Placental epithelial cell (primary cell): ENCODE data around the genes ARHGDIA, PCYT2 and MYADML2.

- CAGE, long polyA plus RNA = no peak
Observed at GRCh38 chr17:81556609-81556934, 4.4 kb upstream of the FAAP100 start.

GRCh38 chr17:81573608-81574050, 21.5 kb upstream of the FAAP100 start:
- CAGE, long polyA plus RNA = no peak

DNA sequence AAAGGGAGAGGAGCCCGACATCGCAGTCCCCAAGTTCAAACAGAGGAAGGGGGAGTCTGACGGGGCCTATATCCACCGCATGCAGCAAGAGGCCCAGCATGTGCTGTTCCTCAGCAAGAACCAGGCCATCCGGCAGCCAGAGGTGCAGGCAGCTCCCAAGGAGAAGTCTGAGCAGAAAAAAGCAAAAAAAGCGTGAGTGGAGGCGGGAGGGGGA, 3.6 kb downstream of the CCDC137 start:
- CAGE, long polyA plus RNA = no peak

- CAGE, long polyA plus RNA = no peak
Observed at GRCh38 chr17:81712581-81713065, 539 bp downstream of the SLC25A10 start.

GRCh38 chr17:81844906-81845822, 10.3 kb upstream of the PPP1R27 start:
- CAGE, long polyA plus RNA = no peak

DNA sequence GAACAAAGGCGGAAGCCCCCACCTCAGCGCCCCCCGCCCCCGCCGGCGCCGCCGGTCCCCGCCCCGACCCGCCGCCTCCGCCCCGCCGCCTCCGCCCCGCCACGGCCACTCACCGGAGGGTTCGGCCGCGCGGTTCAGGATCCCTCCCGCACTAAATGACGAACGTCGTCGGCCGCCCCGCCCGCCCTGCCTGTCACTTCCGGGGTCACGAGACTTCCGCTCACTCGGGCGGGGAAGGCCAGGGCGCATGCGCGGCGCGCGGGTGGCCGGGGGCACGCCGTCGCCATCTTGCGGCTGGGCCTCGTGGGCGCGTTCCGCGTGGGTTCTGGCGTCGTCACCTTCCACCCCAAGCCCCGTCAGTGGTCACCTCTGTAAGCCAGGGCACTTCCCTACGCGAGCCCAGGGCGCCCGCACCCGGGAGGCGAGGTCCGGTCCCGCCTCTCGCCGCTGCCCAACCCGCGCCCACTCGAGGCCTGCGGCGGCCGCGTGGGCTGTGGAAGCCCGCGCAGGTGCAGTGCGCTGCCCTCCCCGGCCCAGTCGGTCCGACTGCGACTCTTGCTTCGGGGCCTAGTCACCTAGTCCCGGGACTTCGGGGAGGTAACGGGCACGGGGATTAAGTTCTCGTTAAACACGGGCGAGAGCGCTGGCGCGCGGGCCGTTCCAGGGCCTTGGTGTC, at the start of gene ARHGDIA:
TSS of gene ARHGDIA (minus strand) at position 153 of the 676 bp plus-strand sequence.
- CAGE, long polyA plus RNA = no peak

DNA sequence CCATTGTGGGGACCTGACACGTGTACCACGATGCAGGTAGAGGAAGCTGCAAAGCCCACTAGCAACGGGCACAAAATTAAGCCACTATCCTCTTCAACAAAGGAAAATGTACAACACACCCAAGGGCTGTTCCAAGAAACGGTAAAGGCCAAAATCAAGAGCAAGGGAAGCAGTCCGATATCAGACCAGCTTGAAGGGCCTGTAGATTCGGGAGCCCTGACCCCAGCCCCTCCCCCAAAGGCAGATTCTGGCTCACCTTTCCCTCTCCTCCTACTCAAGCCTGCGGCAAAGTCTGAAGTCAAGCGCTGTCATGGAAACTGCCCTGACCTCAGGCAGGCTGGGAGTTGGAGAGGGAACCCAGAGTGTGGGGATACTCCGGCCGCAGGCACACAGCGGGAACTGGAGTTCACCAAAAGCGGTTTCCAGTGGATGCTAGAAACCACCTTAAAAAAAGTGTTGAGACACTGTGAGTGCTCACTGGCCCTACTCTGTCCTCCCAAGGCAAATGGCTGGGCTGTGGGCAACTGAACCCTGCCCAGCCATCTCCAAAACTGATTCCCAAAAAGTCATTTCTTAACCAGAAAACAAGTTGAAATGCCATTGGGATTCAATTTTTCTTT, 1.7 kb downstream of the ALYREF start:
- CAGE, long polyA plus RNA = no peak

DNA sequence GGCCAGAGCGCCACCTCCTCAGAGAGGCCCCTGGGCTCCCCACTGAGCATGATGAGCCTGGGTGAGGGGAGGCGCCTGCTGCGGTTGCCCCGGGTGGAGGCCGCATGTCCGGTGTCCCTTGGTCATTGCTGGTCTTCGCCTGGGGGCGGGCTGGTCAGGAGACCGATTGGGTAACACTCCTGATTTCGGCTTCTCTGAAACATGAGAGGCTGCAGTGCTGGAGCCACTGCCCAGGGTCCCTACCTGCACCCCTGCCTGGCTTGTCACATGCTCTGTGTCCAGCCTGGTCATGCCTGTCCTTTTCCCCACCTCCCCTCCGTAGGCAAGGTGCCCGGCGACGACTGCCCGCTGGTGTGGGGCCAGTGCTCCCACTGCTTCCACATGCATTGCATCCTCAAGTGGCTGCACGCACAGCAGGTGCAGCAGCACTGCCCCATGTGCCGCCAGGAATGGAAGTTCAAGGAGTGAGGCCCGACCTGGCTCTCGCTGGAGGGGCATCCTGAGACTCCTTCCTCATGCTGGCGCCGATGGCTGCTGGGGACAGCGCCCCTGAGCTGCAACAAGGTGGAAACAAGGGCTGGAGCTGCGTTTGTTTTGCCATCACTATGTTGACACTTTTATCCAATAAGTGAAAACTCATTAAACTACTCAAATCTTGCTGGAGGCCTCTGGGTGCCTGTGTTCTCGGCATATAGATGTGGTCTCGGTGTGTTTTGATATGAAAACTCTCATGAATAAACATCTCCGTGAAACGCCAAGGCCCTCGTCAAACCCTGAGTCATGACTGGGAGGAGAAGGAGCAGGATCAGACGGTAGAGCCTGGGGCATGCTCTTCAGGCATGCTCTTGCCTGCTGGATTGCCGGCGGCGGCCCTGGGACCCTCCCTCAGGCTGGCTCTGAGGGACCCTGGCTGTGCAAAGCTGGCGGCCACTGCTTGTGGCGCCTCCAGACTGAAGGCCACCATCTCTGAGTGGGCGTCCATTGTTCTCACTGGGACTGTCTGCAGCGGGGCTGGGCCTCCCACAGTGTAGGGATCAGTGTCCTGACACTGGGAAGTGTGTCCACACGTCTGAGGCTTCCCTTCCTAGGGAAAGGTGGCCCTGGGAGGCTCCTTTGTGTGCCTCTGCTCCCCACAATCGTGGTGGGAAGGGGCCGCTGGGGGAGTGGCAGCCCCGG, 2.1 kb upstream of the NPB start:
- CAGE, long polyA plus RNA = no peak

- CAGE, long polyA plus RNA = no peak
Observed at GRCh38 chr17:81911309-81912138, at the start of gene PCYT2. PCYT2 (minus strand) TSS chr17:81911399.

DNA sequence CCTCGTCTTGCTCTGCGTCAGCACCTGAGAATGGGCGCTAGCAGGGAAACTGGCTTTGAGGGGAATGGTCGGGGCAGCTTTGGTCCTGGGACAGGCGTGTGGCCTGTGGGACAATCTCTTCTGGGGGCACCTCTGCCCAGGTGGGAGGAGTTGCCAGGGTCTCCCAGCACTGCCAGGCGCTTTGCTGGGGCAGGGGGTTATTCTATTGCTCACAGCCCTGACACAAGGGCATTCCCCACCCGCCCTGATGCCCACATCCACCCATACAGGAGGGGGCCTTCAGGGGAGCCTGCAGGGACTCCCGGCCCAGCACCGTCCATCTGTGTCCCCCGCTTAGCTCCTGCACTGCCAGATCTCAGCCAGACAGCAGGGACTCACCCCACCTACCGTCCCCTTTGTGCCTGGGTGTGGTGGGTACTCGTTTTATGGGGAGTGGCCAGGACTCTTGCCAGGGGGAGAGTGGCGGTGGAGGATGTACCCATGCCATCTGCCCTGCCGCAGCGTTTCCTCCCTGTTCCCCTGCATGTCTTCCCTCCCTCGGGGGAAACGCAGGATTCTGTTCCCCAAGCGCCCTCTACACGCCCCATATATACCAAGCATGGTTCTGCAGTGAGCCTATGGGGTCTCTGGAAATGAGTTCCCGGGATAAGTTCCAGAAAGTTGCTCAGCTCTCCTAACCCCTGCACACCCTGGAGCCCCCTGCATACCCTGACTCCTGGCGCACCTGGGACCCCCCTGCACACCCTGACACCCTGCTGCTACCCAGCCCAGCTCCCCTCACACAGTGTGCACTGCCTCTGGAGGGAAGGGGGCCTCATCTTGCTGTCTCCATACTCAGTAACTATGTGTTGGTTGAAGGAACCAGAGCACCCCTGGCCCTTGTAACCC, 4.0 kb upstream of the MAFG start:
- CAGE, long polyA plus RNA = no peak

DNA sequence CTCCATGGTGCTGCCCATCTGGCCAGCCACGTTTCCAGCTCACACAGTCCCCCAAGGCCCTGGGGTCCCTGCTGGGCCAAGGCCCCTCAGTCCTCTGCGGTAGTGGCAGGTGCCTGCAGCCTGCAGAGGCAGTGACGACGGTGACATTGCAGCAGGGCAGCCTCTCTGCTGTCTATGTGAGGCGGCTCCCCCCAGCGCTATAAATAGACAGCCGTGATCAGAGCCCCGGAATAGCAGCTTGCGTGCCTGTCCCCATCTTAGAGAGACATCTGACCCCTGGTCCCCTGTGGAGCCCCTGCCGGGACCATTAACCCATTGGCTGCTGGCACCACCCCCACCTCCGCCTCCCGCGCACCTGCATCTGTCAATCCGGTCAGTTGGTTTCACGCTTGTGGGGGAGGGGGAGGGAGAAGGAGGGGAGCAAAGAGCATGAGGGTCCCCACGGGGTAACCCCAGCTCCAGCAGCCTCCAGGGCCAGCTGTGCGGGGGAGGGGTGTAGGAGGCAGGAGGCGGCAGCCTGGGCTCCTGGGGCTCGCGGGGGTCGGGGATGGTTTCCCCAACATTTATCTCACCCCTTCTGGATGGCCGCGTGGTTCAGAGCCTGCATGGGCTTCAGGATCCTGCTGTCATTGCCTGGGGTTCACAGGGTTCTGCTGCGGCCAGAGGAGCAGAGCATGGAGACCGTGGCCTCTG, 4.8 kb upstream of the PYCR1 start:
- CAGE, long polyA plus RNA = no peak

DNA sequence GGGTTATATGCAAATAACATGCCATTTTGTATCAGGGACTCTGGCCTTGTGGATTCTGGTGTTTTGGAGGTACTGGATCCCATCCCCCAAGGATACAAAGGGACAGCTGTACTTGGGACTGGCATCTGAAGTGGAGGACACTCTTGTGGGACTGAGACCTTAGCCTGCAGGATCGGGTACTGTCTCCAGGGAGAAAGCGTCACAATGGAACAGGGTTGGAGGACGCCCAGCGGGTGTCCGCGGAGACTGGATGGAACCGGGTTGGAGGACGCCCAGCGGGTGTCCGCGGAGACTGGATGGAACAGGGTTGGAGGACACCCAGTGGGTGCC, at the start of gene MYADML2:
TSS of gene MYADML2 (minus strand) at position 131 of the 330 bp plus-strand sequence.
- CAGE, long polyA plus RNA = no peak

DNA sequence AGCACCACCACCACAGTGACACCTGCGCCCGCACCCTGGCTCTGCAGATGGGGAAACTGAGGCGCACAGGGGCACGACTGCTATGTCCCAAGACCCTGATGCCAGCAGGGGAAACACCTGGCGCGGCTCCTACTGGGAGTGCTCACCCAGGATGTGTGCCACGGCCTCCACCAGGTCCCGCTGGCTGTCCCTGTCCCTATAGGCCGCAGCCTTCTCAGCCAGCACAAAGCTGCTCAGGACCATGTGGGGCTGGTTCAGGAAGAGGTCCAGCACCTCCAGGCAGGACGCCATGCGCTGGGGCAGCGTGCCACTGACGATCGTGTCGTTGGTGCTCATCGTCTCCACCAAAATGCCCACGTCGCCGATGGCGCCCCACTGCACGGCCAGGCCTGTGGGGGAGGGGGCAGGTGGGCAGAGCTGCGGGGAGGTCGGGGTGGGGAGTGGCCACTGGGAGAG, 15.9 kb upstream of the DUS1L start:
- CAGE, long polyA plus RNA = no peak

DNA sequence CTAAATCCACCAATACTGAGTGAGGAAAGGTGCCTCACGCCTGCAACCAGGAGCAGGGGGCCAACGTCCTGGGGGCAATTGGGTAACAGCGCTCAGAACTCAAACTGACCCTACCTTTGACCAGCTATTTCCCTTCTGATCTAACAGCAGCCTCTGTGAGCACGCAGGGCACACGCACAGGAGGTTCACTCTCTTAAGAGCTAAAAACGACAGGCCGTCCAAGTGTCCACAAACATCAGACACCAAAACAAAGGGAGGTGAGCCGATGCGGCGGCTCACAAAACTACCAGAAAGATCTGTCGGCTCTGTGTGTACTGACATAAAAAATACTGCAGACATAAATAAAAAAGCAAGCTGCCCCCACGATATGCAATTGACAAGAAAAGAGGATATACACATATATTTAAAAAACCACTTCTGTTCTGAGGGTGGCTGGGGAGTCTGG, 19.8 kb upstream of the FASN start:
- CAGE, long polyA plus RNA = no peak

DNA sequence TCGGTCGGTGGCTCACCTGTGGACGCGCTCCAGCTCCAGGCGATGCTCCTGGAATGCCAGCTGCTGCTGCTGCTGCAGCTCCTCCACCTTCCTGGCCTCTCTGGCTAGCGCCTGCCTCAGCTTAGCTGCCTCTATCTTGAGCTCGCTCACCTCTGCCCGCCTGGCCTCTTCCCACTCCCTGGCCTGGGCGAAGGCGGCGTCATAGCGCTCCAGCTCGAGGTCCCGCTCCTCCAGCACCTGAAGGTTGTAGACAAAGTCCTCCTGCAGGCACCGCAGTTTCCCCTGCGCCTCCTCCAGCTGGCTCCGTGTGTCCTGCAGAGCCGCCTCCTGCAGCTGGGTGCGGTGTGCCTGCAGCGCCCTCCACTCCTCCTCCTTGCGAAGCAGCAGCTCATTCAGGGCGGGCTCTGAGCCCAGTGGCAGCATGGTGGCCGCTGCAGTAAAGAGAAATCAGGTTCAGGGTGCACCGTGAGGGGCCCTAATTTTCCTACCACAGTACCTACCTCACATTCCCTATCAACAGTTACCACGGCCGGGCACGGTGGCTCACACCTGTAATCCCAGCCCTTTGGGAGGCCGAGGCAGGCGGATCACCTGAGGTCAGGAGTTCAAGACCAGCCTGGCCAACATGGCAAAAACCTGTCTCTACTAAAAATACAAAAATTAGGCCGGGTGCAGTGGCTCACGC, 11.0 kb downstream of the CCDC57 start:
- CAGE, long polyA plus RNA = no peak

DNA sequence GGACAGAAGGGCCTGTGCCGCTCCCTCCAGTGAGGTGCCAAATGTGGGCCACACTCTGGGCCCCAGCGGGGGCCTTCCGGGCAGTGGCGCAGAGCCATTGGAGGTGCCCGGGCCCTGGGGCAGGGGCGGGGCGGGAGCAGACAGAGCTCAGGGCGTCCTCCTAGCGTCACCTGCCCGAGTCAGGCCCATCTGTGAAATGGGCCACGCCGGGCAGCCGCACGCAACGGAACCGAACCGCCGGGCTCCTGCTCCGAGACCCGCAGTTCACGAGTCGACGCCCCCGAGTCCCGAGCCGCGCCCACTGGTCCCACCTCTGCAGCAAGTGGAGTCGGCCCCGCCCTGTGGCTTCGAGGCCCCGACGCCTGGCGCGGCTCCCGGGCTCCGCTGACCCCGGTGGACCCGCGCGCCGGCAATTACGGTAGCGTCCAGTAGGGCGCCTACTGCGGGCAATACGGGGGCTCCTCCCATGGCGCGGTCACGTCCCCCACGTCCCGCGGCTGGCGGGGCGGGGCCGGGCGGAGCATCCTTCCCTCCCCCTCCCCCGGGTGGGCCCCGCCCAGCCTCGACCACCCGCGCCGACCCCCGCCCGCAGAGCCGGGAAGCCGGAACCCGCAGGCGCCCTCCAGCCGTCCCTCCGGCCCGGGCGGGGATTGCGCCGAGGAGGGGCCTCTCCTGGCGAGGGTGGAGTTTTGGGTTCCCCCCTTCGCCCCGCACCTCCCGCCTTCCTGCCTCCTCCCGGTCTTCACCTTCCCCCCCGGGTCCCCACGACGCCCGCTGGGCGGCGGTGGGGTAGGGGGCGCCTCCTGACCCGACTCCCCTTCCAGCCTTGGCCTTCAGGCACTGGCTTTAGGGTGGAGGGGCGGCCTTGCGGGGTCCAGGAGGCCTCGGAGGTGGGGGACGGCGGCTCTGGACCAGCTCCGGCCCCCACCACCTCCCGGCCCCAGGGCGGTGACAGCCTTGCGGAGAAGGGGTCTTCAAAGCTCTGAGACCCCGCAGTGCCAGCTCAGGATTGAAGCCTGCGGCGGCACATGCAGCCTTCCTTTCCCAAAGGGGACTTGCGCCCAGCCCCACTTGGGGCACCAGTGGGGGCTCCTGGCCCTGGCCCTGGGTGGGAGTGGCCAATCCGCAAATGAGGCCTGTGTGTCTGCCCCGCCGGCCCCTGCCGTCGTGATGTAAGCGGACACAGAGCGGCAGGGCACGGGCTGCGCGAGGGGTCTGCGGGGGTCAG, 2.2 kb downstream of the SLC16A3 start:
- CAGE, long polyA plus RNA = no peak

DNA sequence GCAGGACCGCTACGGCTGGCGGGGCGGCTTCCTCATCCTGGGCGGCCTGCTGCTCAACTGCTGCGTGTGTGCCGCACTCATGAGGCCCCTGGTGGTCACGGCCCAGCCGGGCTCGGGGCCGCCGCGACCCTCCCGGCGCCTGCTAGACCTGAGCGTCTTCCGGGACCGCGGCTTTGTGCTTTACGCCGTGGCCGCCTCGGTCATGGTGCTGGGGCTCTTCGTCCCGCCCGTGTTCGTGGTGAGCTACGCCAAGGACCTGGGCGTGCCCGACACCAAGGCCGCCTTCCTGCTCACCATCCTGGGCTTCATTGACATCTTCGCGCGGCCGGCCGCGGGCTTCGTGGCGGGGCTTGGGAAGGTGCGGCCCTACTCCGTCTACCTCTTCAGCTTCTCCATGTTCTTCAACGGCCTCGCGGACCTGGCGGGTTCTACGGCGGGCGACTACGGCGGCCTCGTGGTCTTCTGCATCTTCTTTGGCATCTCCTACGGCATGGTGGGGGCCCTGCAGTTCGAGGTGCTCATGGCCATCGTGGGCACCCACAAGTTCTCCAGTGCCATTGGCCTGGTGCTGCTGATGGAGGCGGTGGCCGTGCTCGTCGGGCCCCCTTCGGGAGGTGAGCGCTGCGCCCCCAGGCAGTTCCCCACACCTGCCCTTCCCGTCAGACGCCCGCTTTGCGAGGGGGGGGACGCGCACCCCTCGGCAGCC, 8.6 kb downstream of the SLC16A3 start:
- CAGE, long polyA plus RNA = no peak

- CAGE, long polyA plus RNA = no peak
Observed at GRCh38 chr17:82245538-82246346, 16.9 kb downstream of the SLC16A3 start.

- CAGE, long polyA plus RNA = no peak
Observed at GRCh38 chr17:82246347-82247493, 17.9 kb downstream of the SLC16A3 start.

GRCh38 chr17:82256048-82257226, 17.1 kb downstream of the CSNK1D start:
- CAGE, long polyA plus RNA = no peak